Skeletal muscle satellite cell (primary cell): ENCODE measurements around the genes CXorf65, NAP1L2 and CHIC1.

DNA sequence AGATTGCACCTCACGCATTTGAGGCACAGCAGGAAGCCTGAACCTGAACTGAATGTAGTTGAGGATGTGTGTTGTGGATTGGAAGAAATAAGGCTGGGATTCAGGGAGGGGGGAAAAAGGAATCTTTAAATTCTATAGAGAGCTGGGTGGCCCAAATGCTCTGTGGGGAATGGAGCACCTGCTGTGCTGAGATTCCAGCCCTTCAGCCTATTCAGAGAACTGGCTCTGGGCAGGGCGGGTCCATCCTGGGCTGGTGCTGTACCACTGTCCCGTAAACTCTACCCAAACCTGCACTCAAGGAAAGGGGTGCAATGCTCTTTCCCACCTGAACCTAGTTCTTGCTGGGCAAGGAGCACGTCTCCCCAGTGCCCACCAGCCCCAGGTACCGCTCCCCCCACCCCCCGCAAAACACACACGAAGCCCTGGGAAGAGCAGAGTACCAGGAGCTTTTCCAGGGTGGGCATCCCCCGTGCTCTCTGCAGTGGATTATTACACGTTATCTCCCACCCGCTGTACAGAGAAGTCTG lies 4.2 kb downstream of the FOXO4 start:
- CAGE, long polyA plus RNA: no peak

- CAGE, long polyA plus RNA: no peak
These were observed 3.0 kb downstream of the CXorf65 start for GRCh38 chrX:71103532-71103952.

GRCh38 chrX:71106209-71106580 lies 345 bp downstream of the CXorf65 start:
- CAGE, long polyA plus RNA: no peak

DNA sequence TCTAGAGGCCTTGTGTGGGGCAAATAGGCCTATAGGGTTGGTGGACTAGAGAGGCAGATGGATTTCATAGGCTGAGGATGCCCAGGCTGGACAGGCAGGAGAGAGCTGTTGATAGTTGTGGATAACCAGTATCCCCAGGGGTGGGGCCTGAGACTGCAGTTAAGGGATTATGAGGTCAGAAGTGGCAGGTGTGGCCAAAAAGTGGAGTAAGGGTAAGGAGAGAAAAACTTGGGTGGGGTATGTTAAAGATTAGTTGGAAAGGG lies at the start of gene CXorf65:
Gene CXorf65, minus strand, starts transcription at position 123 of the 263 bp plus-strand sequence.
- CAGE, long polyA plus RNA: no peak

DNA sequence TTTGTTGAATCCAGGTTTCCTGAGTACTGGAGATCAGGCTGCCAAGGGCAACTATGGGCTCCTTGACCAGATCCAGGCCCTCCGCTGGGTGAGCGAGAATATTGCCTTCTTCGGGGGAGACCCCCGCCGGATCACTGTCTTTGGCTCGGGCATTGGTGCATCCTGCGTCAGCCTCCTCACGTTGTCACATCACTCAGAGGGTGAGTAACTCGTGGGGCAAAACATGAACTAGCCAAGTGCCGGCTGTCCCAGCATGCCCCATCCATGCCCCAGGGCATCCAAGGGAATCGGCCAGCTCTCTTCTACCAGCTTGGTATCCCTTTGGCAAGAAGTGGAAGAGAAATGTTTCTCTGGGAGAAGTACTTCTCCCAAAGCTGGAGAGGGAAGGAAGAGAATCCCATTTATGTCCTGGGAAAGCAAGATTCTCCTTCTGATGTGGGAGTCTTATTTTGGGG lies 19.5 kb downstream of the NLGN3 start:
- CAGE, long polyA plus RNA: no peak

- CAGE, long polyA plus RNA: no peak
These were observed 8.0 kb upstream of the GJB1 start for GRCh38 chrX:71214817-71215624.

DNA sequence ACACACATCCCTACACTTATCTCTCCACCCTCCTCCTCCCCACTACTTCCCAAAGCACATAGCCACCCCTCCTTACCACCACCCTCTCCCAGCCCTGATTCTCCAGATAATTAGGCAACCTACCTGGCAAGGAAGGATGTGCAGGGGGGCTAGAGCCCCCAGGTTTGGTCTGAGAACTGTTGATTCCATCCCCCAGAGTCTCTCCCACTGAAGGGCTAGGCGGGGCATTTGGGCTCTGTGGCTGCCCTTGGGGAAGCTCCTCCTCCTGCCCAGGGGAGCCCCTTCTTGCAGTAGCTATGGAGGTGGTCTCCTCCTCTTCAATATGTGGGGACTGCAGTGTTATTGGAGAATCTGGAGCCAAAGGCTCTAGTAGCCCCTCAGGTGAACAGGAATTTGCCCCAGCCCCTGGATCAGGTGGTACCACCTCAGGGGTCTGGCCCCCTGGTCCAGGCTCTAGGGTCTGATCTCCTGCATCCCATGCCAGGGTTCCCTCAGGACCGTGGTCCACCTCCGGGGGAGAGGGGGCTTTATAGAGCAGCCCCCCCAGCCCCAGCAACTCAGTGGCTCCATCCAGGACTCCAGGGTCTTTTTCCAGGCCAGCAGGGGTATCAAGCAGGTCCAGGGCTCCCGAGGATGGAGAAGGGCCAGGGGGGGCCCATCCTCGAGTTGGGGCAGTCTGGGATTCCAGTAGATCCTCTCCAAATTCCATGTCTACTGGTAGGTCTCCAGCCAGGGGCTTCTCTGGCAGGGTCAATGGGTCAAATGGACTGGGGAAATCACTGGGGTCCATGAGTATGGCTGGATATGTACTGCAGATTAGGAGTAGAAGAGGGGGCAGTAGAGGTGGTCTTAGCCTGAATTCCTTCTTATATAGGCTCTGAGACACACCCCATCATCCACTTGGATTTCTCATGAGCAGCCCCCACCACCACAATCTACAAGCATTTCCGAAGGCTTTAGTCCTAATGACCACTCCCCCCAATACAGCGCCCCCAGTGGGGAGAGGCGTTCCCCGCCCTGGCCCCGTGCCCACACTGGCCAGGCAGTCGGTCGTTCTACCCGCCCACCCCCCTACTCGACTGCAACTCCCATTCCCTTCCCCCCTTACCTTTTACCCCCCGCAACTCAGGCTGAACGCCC lies 1.1 kb downstream of the ZMYM3 start:
- CAGE, long polyA plus RNA: no peak

DNA sequence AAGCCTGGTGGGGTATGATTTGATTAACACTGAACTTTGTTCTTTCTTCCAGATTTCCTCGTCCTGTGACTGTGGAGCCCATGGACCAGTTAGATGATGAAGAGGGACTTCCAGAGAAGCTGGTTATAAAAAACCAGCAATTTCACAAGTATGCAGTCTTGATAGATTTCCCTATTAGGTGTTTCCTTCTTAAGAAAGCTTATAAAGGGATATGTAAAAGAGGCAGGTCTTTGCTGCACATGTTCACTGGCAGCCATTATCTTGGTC lies 5.1 kb upstream of the ITGB1BP2 start:
- CAGE, long polyA plus RNA: no peak

- CAGE, long polyA plus RNA: no peak
These were observed 40.6 kb upstream of the OGT start for GRCh38 chrX:71491965-71493138.

GRCh38 chrX:71515017-71515389 lies 17.9 kb upstream of the OGT start:
- CAGE, long polyA plus RNA: no peak

GRCh38 chrX:71534276-71534727 lies 1.4 kb downstream of the OGT start:
- CAGE, long polyA plus RNA: no peak

DNA sequence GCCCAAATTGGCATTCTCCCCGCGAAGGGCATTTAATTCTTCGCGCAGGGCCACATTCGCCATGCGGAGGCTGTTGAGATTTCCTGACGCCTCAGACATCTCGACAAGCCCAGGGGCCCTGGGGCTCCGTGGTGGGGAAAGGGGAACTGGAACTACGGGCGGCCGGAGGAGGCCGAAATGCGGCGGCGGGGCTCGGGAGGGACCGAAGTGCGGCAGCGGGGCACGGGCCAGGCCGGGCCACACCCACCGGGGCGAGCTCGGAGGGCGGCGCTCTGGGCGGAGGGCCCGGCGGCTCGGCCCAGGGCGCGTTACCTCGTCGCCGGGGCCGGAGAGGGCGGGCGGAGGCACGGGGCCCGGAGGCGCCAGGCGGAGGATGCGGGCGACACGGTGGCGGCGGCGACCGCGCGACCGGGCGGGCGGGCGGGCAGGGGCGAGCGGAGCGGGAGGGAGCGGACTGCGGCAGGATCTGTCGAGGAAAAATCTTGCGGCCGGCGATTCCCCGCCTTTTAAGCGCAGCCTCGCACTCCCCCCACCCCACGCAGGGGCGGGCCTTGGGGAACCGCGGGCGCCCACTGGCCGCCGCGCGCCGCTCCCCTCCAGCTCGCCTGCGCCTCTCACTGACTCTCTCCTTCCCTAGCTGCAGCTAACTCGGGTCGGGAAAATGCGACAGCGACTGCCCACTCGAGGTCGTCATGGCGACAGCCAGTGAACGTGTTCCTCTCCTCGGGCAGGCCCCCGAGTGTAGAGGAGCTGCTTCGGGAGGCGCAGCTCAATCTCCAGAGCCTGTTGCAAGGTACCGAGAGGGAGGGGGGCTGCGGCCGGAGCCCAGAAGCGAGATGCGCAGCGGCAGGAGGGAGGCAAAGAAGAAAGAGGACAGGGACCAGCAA lies 49.9 kb upstream of the PIN4 start:
- CAGE, long polyA plus RNA: no peak

DNA sequence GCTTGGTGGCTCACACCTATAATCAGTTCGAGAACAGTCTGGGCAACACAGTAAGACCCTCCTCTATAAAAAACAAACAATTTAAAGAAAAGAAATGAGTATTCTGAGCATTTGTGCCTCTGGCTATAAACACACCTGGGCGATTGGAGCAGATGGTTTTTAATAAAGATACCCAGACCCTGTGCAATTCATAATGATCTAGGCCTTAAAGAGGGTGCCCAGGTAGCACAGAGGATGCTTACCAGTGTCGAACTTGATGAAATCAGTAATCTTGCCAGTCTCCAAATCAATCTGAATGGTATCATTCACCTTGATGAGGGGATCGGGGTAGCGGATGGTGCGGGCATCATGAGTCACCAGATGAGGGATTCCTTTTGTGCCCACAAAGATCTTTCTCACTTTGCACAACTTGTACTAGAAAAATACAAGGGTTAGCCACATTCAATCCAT lies 3.5 kb downstream of the RPS4X start:
- CAGE, long polyA plus RNA: no peak

DNA sequence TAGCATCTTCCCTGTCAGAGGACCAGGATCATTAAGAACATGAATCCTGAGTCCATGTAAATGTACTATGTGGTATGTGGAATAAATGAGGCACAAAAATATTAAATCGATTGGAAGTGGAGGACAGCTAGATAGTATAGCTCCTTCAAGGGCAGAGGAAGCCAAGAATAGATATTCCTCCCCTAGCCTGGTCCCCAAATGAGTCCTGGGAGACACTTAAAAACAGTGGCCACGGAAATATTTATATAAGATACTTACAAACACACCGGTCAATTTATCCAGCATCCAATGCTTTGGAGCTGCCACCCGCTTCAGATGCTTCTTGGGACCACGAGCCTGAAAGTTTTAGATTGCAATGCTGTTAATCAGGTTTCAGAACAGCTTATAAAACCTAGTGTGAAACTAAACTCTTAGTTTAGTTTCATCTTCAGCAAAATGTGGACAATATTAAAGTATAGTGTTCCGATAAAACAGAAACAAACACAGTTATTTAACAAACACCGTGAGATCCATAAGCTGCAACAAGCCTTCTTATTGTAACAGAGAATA lies 1.1 kb downstream of the RPS4X start:
- CAGE, long polyA plus RNA: no peak

DNA sequence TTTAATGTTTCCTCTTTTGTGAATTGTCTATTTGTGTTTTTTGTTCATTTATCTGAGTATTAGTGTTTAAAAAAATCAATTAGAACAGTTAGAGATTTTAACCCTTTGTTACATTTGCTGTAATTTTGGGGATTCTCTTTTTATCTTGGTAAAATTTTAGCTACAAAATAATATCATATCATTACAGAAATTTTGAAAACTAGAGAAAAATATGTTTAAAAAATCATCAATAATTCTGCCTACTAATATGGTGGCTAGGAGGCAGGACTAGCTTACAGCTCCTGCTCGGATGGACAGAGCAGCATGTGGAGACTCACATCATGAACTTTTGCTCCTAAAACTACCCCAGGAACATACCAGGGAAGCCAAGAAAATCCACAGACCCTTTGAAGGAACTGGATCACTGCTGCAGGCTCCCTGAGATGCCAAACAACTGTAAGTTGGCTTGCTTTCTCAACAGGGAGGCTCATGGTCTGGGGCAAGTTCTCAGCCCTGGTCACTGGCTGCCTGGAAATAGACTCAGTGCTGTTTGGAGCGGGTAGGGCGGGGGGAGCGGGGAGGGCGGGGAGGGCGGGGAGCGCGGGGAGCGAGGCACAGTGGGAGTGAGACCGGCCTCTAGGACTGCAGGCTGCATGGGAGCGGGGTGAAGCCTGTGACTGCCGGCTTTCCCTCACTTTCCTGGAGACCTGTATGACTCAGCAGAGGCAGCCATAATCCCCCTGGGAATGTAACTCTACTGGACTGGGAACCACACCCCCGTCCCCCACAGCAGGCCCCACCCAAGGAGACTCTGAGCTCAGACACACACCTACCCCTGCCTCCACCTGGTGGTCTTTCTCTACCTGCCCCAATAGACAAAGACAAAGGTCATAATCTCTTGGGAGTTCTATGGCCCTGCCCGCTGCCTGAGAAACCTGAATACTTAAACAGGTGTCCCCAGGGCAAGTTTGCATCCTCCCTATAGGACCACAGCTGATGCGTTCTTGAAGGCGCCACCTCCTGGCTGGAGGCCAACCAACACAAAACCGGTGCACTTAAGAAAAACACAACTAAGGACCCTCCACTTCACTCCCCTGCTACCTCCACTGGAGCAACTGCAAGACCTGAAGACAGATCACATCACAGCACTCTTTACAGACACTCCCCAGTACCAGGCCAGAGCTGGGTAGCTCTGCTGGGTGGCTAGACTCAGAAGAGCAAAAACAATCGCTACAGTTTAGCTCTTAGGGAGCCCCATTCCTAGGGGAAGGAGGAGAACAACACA lies 18.3 kb downstream of the HDAC8 start:
- CAGE, long polyA plus RNA: no peak

DNA sequence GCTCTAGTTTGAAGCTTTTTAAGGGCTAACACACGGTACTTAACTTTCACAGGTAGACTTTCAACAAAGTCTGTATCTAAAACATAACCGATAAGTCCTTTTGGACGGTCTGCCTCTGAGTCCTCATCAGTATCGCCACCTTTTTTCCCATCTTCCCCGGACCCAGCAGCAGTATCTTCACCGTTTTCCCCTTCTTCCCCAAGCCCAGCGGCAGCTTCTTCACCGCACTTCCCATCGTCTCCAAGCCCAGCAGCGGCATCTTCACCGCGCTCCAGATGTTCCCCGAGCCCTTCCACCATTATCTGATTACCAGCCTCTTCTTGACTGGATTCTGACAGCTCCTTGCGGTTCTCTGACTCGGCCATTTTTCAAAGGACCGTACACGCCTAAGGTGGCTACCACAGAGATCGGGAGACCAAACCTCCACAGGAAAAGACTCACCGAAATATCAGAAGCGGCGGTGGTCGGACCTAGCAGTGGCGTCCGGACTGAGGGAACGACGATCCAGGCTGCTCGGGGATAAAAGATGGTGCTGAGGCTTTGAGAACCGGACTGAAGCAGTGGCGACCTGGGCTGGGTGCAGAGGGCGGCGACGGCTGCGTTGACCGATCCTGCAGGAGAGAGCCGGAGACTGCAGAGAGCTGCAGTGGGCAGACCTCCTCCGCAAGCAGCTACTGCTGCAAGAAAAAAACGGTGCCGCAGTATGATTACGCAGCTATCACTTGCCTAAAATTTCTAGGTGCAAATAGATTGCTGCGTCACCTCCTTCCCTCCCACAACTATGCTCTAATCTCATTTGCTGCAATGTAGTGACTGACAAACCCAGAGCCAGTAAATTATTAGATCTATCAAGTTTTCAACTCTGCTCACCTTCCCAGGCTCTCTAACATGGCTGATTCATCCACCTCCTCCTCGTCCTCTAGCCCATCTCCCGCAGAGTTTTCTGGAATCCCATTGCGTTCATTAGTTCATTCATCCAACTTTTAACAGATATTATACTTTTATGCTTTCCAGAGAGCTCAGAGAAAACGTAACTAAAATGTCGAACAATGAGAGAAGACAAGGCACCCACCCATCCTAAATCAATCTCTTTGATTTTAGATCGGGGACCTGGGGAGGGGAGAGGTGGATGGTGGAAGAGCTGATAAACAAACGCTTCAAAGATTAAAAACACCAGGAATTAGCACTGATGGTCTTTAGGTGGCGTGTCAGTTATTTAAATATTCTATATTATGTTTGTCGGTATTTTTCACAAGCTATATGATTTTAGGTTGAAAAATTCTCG lies at the start of gene NAP1L2:
Gene NAP1L2, minus strand, starts transcription at position 724 of the 1,285 bp plus-strand sequence.
- CAGE, long polyA plus RNA: no peak

GRCh38 chrX:73562964-73563981 lies at the start of gene CHIC1:
TSS of gene CHIC1 (plus strand) at chrX:73563197.
- CAGE, long polyA plus RNA: no peak

- CAGE, long polyA plus RNA: no peak
These were observed 55.0 kb upstream of the ZCCHC13 start for GRCh38 chrX:74248899-74249521.

GRCh38 chrX:74421803-74422564 lies 691 bp downstream of the SLC16A2 start:
- CAGE, long polyA plus RNA: no peak

DNA sequence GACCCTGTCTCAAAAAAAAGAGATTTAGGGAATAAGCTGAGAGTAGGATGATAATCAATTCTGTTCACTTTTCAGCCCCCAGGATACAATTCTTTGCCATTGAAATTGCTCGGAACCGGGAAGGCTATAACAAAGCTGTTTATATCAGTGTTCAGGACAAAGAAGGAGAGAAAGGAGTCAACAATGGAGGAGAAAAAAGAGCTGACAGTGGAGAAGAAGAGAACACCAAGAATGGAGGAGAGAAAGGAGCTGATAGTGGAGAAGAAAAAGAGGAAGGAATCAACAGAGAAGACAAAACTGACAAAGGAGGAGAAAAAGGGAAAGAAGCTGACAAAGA lies 4.6 kb downstream of the PBDC1 start:
- CAGE, long polyA plus RNA: no peak